ENCODE measurements around the gene SLC9A8.

DNA sequence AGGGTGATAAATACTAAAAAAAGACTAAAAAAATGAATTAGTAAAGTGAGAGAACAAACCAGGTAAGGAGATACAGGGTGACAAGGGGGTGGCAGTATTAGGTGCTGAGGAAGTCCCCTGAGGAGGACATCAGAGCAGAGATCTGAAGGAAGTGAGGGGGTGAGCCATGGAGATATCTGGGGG is 9.9 kb downstream of the ARFGEF2 start:
- PRO-cap, result no peak

DNA sequence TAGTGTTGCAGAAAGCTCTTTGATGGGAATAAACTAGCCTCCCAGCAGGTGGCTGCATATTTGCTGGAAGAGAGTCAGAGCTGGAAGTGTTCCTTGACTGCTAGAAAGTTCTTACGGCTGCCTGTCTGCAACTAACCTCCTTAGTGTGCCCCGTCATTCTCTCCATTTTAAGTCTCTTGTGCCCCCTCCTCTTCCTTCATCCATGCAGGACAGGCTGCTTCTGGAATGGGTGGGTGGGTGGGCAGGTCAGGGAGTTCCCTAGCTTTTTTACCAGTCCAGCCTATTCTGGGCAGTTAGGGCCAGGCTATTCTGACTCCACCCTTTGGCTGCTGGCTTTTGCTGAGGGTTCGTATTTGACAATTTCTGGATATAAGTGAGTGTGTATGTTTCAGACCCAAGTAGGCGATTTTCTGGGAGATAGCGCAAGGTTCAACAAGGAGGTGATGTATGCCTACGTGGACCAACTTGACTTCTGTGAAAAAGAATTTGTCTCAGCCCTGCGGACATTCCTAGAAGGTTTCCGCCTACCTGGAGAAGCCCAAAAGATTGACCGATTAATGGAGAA is 61.0 kb upstream of the CSE1L start:
- PRO-cap, result no peak

- PRO-cap, result no peak
Measured at GRCh38 chr20:49116924-49117513, 70.9 kb downstream of the CSE1L start.

DNA sequence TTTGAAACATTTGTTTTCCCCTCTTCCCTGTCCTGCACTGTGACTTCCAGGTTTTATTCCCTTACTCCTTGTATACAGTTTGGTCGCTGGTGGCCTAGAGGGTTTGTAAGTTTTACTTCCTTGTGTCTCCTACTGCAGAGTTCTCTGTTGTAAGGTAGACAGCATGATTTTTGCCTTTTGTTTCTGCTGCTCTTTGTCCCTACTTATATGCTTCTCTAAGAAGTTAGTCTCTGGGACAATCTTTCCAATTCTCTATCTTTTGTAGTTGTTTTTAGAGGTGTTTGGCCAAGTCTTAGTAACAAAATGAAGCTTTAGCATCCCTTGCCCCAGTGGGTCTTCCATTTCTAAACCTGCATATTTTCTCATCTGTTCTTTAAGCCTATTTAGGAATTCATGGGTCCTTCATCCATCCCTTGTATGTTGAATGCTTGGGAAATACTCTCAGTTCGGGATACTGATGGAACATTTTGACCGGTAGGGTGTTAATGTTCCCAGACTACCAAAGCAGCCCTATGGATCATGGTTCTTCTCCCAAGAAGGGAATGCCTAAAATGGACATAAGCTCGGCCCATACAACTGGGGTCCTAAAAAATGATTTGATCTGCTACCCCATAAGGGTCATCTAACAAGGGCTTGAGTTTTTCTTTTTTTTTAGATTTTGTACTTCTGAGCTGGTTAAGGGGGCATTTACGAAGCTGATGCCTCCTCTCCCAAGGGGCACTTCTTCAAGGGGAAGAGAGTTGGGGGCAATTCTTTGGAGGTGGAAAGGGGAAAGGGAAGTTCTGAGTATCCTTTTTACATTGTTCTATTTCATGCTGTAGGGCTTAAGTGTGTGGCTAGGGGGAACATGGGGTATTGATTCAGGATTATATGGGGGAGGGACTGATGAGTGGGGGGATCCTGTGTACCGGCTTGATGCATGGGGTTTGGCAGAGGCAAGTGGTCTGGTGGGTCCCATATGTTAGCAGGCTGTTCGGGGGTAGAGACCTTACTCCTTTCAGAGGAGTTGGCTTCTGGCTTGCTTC is 7.8 kb upstream of the ZNFX1 start:
- PRO-cap, result no peak

DNA sequence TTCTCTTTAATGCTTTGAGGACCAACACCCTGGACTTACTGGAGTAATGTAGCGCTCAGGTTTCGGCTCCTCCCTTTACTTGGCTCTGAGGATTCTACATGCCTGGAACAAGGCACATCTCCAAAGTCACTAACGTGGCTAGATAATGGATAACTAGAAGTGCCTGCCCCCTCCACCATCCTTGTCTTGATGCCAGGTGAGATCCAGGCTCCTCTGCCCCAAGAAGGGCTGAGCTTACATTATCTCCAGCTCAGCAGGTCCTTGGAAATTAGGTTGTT is 75.5 kb upstream of the ZNFX1 start:
- PRO-cap, result no peak

DNA sequence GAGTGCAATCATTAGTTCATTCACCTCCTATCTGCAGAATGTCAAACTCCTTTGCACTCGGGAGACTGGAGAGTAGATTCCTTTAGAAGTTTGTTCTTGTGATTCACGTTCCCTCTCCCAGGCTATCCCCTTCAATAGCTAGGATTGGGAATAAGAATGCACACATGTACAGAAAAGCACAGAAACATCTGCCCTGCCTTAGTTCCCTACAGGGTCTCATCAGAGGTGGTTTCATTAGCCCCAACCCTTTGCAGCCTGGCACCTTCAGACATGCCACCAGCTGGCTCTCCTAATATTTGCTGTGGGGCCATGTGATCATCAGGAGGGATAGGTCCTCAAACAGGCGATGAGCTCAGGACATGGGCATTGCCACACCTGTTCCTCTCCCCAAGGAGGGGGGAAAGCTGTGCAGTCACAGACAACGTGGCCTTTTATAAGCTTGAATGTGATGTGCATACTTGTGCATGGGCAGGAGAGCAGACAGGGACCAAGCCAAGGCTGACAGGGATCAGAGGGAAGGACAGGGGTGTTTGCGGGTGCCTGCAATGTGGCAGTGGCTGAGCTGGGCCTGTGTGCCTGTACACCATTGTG is 78.7 kb upstream of the ZNFX1 start:
- PRO-cap, result no peak

- PRO-cap, result no peak
Measured at GRCh38 chr20:49420260-49420769, 62.2 kb downstream of the KCNB1 start.

GRCh38 chr20:49475257-49475836 is 7.1 kb downstream of the KCNB1 start:
- PRO-cap, result no peak

- PRO-cap, result no peak
Measured at GRCh38 chr20:49483278-49483938, 940 bp upstream of the KCNB1 start.

- PRO-cap, result unidirectional peak, minus-strand start at chr20:49591303
Measured at GRCh38 chr20:49591054-49591601, 23.2 kb upstream of the PTGIS start.

DNA sequence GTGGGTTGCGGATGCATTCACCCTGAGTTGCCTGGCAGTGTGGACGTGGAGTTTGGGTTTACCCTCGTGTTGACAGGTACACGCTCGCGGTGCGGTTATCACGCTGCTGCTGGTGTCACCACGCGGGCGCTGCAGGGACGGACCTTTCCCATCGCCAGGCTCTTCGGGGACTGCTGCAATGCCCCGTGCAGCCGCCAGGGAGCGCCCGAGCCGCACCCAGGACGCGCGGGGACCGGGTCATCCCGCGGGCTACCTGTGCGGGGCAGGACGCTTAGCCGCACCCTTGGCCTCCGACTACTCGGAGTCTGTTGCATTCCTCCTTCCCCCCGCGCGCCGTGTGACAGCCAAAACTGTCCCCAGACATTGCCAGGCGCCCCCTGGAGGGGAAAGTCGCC is 43.1 kb upstream of the PTGIS start:
- PRO-cap, result no peak

- PRO-cap, result no peak
Measured at GRCh38 chr20:49674281-49675118, 39.2 kb downstream of the B4GALT5 start.

- PRO-cap, result no peak
Measured at GRCh38 chr20:49712506-49712851, 1.2 kb downstream of the B4GALT5 start.

DNA sequence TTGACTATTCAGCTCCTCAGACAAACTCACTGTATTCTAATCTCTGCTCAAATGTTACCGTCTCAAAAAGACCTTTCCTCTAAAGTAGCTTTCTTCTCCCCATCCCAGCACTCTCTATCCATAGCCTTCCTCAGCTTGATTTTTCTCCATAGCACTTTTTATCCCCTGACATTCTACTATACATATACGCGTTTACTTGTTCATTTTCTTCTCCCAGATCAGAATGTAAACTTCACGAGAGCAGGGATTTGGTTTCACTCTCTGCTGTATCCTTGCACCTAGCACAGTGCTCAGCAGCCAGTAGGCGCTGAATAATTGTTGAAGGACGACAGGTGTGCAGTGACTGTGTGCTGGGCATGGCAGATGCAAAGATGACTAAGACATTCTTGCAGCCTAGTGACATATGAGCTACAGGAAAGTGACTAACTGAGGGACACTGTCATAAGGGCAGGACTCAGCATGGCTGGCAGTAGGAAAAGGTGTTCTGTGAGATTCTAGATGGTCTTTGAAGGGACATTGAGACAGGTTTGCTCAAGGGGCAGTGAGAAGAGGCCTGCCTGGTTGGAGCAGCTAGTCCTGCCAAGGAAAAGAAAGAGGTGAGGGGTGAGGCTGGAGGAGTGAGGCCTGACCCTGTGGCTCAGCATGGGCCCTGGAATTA is 4.0 kb upstream of the B4GALT5 start:
- PRO-cap, result no peak

DNA sequence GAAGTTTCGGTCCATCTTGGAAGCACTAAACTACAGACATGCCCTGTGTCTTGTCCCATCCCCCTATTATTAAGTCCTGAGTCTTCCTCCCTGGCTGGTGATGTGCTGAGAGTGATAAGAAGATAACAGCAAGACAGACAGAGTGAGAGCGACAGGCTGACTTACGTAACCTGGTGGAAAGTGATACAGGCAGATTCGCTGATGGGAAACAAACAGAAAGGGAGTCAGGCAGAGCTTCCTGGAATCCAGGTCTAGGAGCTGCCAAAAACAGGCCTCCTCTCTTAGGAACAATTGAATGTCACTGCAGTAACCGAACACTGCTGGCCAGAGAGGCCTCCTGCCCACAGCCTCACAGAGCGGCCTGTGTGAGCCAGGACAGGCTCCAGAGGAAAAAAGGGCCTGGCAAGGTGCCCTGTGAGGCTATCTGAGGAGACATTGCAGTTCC is 34.1 kb upstream of the B4GALT5 start:
- PRO-cap, result unidirectional peak, plus-strand start at position 290 of the sequence

GRCh38 chr20:49794840-49795412 is 17.7 kb upstream of the SLC9A8 start:
- PRO-cap, result no peak

GRCh38 chr20:49810880-49811235 is 1.8 kb upstream of the SLC9A8 start:
- PRO-cap, result no peak

DNA sequence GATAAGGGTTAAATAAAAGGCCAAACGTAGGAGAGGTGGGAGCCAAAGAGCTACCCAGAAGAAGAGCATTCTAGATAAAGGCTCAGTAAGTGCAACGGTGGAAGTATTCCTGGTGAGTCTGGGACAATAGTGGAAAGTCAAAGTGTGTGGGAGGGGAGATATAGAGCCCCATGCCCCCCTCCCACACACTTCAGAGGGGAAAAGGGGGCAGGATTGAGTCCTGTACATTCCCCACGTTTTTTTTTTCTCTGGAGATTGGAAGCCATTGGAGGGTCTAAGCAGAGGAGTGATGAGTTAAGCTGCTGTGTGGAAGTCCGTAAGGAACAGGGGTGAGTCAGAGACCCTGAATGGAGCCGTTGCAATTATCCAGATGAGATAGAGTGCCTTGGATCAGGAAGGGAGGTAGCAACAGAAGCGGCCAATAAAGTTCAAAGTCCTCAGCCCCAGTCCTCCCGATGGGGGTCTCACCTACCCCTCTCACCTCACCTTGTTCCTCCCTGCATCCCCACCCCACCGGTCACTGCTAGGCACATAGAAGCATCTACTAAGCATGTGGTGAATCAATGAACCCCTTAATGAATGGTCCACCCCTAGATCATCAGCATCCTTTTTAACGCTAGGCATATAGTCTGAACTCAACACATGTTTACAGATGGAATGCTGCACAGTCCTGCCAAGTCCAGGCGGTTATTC is 726 bp upstream of the SLC9A8 start:
- PRO-cap, result no peak

- PRO-cap, result bidirectional peak, plus-strand start at chr20:49812715, minus-strand start at chr20:49812548; bidirectional peak, plus-strand start at chr20:49812894, minus-strand start at chr20:49812774
Measured at GRCh38 chr20:49812449-49813522, at the start of gene SLC9A8. Gene SLC9A8 (plus strand): TSS chr20:49812828.

DNA sequence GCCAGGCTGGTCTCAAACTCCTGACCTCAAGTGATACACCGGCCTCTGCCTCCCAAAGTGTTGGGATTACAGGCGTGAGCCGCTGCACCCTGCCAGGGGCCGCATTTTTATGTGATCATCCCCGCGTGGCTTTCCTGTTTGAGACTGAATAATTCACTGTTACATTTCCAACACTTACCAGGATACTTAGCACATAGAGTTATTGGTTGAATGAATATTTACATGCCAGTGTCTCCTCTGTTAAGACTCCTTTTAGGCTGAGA is 7.8 kb upstream of the RNF114 start:
- PRO-cap, result no peak

All from parotid gland (tissue), 1 donor.